Colon Carcinoma Metastatic in the Brain (tissue), 2 donors: ENCODE measurements around a stretch of chr15.

DNA sequence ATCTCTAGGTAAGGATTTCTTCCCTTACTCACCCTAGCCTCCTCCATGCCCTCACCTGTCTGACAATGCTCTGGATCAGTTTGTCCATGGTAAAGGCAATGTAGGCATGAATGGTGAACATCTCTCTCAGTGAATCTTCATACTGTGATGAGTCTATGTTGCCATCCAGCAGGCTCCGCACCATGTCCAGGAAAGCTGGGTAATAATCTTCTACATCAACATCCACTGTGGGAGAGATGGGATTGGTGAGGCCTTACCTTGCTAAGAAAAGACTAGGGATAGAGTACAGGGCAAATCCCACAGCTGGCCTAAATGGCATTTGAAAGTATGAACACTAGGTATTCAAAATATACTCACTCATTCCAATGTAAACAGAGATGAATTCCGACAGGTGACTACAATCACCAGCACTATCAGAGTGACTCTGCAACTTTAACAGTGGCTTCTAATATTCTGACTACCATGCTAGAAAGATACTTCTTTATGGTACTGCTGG lies 21.2 kb upstream of the MAN2C1 start:
- PRO-cap, 2 experiments: no peak in any of the 2 experiments

DNA sequence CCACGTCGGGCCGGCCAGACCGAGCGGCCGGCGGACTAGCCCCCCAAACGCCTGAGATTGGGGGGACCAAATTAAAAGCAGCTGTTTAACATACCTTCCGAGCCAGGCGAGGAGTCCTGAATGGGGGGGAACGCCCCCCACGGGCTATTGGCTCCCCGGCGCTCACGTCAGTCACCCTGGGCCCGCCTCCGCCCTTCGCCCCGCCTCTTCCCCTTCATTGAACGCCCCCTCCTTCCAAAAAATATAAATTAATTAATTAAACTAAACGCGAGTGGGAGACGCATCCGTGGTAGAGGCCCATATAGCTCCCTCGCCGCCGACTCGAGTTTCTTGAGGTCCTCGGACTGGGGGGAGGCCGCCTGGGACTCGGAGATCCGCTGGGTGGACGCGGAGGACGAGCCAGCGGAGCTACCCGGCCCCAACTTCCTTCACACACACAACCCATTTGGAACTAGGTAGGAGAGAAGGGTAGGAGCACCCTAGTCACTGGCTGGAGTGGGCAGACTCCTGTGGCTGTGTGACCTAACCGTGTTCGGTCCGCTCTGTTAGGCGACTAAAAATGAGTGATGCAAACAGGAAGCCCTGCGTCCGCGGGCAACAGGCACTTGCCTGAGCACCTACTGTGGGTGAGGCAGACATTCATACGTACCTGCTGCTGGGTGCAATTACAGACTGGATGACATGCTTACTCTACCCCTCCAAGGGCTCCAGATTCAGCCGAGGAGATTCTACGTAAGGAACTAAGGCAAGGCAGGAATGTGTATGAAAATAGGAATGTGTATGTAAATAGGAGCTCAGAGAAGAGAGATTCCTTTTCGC lies 4.4 kb upstream of the SIN3A start:
- PRO-cap, 2 experiments: peak in 2 of 2 experiments; most common plus-strand start position 264 of the sequence (in 1); most common minus-strand start position 59 of the sequence (in 2)

DNA sequence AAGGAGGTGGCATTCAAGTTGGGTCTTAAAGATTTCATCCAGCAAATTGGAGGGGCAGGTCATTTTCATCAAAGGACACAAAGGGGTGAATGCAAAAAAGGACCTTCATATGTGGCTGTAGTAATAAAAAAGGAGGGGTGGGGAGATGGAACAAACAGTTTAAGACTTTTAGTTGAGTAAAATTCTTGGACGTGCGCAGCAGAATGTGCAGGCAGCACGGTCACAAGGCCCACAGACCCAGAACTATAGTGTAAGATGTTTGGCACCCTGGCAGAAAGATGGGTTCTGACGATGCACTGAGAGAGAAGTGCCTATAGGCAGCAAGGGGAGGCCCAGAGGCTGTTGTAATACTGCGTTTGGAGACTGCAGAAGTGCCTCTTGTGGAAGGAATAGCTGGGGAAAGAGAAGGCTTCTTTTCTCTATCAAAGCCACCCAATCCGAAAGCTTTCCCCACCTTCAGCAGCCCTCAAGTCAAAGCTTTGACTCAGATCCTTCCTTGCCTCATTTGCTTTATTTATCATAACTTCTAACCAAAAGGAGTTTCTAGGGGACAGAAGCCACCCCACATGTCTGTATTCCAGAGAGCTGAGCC lies 5.1 kb upstream of the SIN3A start:
- PRO-cap, 2 experiments: no peak in any of the 2 experiments

- PRO-cap, 2 experiments: no peak in any of the 2 experiments
These were observed 34.2 kb downstream of the PTPN9 start for GRCh38 chr15:75544913-75545357.

DNA sequence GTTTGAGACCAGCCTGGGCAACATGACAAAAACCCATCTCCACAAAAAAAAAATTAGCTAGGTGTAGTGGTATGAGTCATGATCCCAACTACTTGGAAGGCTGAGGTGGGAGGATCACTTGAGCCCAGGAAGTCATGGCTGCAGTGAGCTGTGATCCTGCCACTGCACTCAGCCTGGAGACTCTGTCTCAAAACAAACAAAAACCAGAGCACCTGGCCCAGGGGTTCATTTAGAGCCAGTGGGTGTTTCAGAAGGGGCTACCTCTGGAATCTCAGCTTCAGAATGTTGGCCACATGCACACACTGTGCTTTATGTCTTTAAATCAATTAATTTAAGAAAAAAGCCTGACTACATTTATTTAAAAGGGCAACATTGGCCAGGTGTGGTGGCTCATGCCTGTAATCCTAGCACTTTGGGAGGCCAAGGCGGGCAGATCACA lies 2.2 kb upstream of the SNUPN start:
- PRO-cap, 2 experiments: no peak in any of the 2 experiments

DNA sequence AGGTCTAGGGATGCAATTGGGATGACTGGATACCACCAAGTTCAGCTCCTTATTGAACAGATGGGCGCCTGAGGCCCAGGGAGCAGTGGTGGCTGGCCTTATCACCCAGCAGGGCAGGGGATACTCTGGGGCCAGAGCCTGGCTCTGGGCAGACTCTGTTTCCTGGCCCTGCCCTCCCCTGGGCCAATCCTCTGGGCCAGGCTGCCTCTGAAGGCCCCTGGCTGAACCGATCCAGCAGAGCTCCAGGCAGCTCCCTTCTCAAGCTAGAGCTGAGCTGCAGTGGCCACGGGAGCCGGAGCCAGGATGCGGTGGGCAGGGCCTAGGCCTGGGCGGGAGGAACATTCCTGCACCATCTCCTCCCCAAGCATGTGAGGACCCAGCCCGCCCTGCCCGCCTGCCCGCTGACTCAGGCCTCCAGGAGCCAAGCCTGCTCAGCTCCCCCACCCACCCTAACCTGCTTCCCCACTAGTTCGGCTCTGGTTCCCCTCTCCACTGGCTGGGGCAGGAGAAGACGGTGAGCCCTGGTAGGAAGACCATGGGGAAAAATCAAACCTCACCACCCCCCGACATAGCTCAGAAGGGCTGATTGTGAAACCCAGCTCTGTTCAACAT lies 13.3 kb downstream of the SNX33 start:
- PRO-cap, 2 experiments: peak in 2 of 2 experiments; most common plus-strand start position 468 of the sequence (in 2); most common minus-strand start position 260 of the sequence (in 2)

DNA sequence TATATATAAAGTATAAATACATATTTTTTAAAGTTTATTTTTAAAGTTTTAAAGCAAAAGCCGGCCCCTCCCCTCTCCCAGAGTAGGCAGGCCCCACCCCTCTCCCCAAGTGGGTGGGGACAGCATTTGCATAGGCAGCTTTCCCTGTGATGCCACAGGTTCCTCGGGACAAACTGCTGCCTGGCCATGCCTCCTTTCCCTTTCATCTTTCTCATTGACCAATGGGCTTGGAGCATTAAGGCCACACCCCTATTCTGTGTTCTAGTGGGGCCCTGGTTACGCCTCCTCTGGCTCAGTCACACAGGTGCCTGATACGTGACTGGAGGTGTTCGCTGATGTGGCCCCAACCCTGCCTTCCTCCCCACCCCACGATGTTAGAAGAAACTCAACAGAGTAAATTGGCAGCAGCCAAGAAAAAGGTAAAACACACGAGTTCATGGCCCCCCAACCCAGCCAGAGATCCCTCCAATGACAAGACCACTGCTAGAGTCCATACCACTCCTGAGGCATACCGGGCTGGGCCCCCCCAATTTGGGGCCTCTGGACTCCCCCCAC lies 51.5 kb downstream of the ODF3L1 start:
- PRO-cap, 2 experiments: no peak in any of the 2 experiments

- PRO-cap, 2 experiments: no peak in any of the 2 experiments
These were observed 19.5 kb upstream of the UBE2Q2 start for GRCh38 chr15:75823700-75824278.

DNA sequence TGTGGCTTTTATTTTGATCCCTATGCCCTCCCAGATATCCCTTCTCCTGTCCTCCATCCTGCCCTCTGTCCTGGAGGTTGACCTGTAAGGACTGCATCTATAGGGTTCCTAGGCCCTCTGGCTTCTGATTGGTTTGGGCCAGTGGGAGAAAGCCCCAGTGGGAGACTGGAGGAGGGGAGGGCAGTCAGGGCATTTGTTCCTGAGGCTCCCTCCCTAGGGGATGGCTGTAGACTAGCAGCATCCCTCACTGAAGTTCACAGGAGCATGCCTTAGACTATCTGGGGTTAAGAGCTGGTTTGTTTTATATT lies 19.0 kb upstream of the UBE2Q2 start:
- PRO-cap, 2 experiments: no peak in any of the 2 experiments

GRCh38 chr15:75840520-75841125 lies 2.6 kb upstream of the UBE2Q2 start:
- PRO-cap, 2 experiments: no peak in any of the 2 experiments

DNA sequence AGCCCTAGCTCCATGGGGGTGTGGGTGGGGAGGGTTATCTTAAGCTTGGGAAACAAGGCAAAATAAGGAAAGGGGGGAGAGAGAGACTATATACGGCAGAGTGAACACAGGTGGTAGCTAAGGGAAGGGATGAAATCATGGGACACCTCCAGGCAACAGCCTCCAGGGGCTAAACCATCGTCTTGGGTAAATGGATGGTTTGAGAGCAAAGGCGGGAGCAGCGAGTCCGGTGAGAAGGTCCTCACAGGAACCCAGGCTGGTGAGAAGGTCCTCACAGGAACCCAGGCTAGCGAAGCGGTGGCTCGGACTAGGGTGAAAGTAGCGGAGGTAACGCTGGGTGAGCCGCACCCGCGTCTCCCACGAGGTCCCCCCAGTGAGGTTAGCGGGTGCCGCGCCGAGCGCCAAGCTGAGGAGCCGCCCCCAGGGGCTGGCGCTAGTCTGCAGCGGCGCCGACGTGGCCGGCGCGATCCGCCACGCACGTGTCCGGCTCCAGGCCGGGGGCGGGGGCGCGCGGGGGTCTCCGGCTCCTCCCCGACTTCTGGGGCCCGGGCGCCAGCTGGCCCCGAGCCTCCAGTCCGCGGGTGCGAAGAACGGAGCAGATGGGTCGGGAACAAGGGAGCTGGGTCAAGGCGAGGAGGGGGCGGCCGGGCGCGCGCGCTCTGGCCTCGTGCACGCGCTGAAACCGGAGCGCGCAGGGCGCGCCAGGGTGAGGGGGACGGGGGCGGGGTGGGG lies 441 bp upstream of the UBE2Q2 start:
- PRO-cap, 2 experiments: peak in 2 of 2 experiments; most common plus-strand start position 573 of the sequence (in 2); most common minus-strand start position 678 of the sequence (in 2)

DNA sequence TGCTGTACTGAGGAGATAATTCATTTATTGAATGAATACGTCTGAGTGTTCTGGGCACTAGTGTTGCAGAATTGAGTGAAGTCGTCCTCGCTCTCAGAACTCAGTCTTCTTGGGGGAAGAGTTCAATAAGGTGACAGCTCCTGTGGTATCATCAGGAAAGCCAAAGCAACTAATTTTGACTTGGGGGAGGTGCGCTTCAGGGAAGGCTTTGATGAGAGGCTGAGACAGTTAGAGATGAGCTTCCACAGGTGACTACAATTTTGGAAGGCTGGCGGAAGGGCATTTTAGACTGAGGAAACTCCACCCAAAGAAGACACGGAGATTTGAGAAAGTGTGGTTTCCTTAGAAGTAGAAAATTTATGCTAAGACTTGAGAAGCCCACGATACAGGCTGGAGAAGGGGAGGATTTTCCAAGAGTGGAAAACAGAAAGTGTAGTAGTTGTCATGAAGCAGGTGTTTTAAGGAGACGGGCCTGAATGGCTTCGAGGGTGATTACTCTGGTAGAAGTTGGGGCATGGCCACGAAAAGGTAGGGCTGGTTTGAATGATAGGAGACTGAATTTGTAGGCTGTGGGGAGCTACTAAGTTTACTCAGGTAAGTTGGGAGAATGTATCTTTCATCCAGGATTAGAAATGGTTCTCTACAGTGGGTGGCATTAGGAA lies 1.9 kb downstream of the UBE2Q2 start:
- PRO-cap, 2 experiments: no peak in any of the 2 experiments

DNA sequence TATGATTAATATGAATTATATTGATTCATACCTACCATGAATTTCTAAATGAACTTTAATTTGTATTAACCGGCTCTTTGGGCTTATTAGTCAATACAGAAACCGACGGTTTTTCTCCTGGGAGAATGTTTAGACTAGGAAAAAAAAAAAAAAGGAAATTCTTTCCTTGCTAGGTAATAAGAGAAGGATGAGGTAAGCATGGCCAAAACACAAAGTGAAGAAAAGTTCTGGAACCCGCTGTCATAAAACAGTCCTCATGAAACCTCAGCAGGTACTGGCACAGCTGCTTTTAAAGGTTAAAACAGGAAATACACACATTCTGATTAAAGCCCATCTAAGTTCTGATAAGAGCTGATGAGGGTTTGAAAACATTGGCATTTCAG lies 30.8 kb upstream of the PSTPIP1 start:
- PRO-cap, 2 experiments: no peak in any of the 2 experiments

- PRO-cap, 2 experiments: no peak in any of the 2 experiments
These were observed 22.3 kb upstream of the PSTPIP1 start for GRCh38 chr15:76972573-76973132.

GRCh38 chr15:77035272-77036339 lies 35.3 kb downstream of the TSPAN3 start:
- PRO-cap, 2 experiments: no peak in any of the 2 experiments

- PRO-cap, 2 experiments: no peak in any of the 2 experiments
These were observed 25.5 kb downstream of the TSPAN3 start for GRCh38 chr15:77045140-77045981.

GRCh38 chr15:77104153-77104422 lies 33.2 kb upstream of the TSPAN3 start:
- PRO-cap, 2 experiments: no peak in any of the 2 experiments

GRCh38 chr15:77120351-77121035 lies 49.6 kb upstream of the TSPAN3 start:
- PRO-cap, 2 experiments: no peak in any of the 2 experiments

- PRO-cap, 2 experiments: no peak in any of the 2 experiments
These were observed 152.4 kb downstream of the PEAK1 start for GRCh38 chr15:77267284-77268077.

GRCh38 chr15:77414110-77414520 lies 5.8 kb downstream of the PEAK1 start:
- PRO-cap, 2 experiments: no peak in any of the 2 experiments